Cytotoxic T cell (primary cell): ENCODE results near the genes NT5DC1, RSPH4A and NUS1.

DNA sequence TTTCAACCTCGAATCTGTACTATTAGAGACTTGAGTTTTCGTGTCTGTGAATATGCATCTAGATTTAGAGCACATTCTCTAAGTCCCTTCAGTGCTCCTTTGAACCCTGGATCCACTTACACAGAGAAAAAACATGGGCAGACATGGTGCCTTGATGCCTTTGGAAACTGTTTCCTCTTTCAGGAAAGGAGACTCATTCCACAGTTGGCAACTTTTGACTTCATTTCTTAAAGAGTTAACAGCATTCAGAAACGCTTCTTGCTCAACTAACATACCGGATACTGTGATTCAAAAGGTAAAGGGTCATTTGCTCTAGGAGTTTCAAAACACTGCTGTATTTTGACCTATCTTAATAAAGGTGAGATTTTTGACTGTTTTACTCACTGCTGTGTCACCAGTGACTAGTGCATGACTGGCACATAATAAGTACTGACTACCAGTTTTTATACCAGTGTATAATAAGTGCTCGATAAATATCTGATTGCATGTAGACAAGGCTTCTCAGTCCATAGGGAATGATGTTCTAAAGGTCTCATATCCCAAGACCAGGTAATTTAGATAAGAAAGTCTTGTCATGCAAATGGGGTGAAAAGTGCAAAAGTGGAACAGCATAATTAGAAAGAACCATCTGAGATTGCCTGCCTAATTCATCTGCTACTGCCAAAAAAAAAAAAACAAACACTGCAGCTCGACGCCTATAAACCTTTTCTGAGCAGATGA, 50.4 kb downstream of the LAMA4 start:
- PRO-cap, 2 experiments: no peak in any of the 2 experiments

GRCh38 chr6:112296297-112296496, 41.8 kb upstream of the LAMA4 start:
- PRO-cap, 2 experiments: no peak in any of the 2 experiments

- PRO-cap, 2 experiments: no peak in any of the 2 experiments
Measured at GRCh38 chr6:113221743-113222310, 635.3 kb upstream of the MARCKS start.

GRCh38 chr6:113630638-113631707, 226.2 kb upstream of the MARCKS start:
- PRO-cap, 2 experiments: peak in 2 of 2 experiments; most common plus-strand start chr6:113631401 (in 2); most common minus-strand start chr6:113631228 (in 1)

DNA sequence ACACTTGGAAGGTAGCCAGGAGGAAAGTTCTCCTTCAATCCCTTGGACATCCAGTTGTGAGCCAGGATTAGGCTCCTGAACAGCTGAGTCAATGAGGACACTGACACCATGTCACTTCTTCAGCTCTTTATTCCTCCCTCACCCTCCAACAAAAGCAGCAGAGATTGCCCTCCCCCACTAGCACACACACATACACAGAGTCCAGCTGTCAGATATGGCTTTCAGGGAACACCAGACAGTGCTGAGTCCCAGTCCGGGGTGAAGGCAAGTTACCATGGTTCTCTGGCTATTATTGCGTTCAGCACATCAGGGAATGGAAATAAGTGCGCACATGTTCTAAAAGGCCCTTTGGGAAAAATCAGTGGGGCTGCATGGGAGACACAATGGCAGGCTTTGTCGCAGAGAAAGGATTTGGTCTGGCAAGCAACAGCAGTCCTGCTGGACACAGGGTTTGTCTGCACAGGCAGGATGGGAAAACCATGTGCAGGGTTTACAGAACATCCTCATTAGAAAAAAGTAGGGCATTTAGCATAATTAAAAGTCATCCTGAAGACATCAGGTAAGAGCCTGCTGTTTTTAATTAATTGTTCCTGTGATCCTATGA, 124.6 kb upstream of the MARCKS start:
- PRO-cap, 2 experiments: no peak in any of the 2 experiments

GRCh38 chr6:113774356-113774804, 82.8 kb upstream of the MARCKS start:
- PRO-cap, 2 experiments: no peak in any of the 2 experiments

GRCh38 chr6:113860467-113860706, 3.2 kb downstream of the MARCKS start:
- PRO-cap, 2 experiments: no peak in any of the 2 experiments

GRCh38 chr6:113906657-113906995, 49.5 kb downstream of the MARCKS start:
- PRO-cap, 2 experiments: no peak in any of the 2 experiments

DNA sequence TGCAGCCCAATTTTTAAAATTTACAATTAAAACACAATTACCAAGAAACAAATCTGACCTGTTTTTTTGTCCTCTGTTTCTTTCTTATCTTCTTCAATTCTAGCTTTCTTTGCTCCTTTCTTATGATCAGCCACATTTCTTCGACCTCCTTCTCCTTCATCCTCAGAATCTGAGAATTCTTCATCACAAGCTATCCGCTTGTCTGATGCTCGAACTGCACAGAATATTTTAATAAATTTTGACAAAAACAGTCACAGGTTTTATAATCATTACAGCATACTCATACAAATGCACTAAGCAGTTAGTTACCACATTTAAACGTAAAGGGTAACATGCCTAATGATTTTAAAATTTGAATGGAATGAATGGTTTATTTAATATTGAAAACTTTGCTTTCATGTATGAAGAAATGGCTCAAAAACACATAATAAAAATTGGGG, 27.6 kb downstream of the HDAC2 start:
- PRO-cap, 2 experiments: no peak in any of the 2 experiments

GRCh38 chr6:115947976-115948495, 112.7 kb downstream of the FRK start:
- PRO-cap, 2 experiments: no peak in any of the 2 experiments

GRCh38 chr6:116100543-116101676, at the start of gene NT5DC1:
NT5DC1 (plus strand) TSS chr6:116100853.
- PRO-cap, 2 experiments: peak in 2 of 2 experiments; most common plus-strand start chr6:116100856 (in 2); most common minus-strand start chr6:116100697 (in 2)

GRCh38 chr6:116251469-116252139, 2.3 kb downstream of the TSPYL4 start:
- PRO-cap, 2 experiments: peak in 1 of 2 experiments; most common plus-strand start chr6:116251912 (in 1); most common minus-strand start chr6:116251708 (in 1)

GRCh38 chr6:116405955-116406507, 35.3 kb downstream of the DSE start:
- PRO-cap, 2 experiments: no peak in any of the 2 experiments

- PRO-cap, 2 experiments: no peak in any of the 2 experiments
Measured at GRCh38 chr6:116564891-116565283, 6.4 kb upstream of the RWDD1 start.

DNA sequence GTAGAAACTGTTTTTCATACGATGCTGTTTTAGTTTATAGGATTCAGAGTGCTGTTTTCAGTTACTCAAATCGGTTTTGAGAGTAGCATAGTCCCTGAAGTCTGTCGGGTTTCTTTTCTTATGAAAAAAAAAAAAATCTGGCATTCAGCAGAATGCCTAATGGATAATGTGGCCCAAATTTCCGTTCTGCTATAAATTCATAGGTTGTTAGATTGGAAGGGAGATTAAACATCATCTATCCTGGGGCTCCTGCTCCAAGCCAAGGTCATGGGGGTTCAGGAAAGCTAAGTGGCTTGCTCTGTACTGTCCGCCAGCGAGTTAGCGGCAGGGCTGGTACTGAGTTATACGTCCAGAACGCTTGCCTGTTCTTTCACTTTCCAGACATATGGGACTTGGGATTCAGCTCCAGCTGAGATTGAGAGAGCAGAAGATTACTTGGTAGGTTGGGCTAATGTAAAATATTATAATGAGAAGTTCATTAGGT, 779 bp downstream of the RWDD1 start:
- PRO-cap, 2 experiments: no peak in any of the 2 experiments

DNA sequence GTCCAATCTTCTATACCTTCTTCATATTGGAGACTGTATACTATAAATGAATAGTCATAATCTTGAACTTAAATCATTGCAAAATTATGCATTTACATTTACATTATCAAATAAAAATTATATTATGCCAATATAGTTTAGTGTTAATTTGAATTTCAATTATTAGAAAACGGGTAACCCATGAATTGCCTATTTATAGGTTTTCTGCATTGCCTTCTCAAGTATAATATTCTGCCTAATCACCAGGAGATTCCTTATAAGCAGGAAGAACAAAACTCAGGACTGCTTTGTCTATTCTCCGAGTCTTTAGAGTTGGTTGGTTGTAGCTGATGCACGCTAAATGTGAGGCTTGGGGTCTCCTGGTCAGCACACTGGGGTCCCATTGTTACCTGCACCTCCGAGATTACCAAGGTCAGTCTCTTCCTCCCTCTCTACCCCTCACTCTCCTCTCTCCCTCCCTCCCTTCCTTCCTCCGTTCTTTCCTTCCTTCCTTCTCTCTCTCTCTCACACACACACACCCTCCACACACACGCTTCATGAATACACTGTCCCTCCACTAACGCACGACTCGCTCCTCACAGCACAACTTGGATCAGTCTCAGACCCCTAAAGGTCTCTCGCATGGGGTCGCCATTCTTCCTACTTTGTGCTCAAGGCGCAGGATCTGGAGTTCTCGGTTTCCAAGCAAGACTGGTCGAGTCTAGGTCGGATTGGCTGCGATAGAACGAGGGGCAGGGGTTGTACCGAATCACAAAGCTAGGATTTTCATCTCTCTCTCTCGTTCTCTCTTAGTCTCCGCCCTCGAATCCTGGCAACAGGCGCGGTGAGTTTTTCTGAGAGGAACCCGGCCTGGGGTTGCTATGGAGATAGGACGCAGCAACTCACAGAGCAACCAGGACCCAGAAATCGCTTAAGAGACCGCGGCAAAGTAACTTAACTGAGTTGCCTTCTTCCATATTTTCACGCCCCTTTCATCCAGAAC, at the start of gene RSPH4A:
RSPH4A (plus strand) TSS at position 861 of the 982 bp plus-strand sequence.
- PRO-cap, 2 experiments: no peak in any of the 2 experiments

DNA sequence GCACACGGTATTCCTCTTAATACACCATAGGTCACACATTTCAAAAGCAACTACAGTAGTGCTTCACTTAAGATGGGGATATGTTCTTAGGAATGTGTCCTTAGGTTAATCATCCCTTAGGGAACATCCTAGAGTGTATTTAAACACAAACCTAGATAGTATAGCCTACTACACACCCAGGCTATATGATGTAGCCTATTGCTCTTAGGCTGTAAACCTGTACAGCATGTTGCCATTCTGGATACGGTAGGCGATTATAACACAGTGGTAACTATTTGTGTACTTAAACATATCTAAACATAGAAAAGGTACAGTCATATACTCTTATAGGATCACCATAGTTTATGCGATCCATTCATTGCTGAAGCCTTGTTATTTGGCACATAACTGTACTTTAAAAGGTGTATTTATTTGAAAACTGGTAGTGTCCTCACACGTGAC, 911 bp upstream of the GOPC start:
- PRO-cap, 2 experiments: no peak in any of the 2 experiments

DNA sequence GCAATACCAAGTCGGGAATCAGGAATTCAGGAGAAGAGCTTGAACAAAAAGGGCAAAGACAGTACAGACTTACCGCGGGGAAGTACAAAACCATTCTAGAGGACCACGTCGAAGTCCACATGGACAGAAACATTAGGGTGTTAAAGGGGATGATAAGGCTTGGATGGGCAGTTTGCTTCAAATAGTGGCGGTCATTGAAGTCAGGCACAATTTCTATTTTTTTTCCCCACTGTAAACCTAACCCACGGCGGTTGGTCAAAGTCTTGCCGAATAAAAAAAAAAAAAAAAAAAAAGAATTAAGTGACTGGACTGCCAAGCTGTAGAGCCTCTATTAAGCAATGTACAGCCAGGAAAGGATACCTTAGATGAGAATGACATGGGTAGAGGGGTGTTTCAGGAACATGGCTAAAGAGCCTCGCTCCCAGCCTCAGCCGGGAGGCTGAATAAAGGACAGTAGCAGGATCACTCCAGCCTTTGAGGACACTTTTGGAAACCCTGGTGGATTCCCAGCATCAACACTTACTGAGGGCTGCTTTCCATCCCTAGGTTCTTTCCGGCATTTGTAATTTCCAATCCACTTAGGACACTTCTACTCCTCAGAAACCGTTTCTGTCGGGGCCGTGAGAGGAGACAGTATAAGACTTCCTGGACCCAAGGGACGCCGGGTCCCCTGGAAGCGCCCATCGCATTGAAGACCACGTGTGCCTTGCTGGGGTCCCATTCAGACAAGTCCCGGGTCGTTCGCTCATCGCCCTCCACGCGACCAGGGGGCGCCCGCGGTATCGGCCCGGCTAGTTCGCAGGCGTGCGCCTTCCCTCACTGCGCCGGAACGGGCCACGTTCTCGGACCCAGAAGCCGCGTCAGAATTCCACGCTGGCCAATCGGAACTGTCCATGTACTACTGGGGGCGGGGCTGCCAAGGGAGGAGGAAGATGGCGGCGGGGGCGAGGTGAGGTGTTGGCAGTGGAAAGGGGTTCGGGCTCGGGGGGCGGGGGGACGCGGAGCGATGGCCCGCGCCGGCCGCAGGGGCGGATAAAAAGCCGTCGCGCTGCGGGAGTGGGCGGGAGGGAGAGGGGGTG, at the start of gene NUS1:
NUS1 (plus strand) TSS at position 896 of the 1,079 bp plus-strand sequence.
- PRO-cap, 2 experiments: peak in 2 of 2 experiments; most common plus-strand start position 955 of the sequence (in 2); most common minus-strand start position 672 of the sequence (in 2)

- PRO-cap, 2 experiments: peak in 1 of 2 experiments; most common plus-strand start chr6:117698811 (in 1)
Measured at GRCh38 chr6:117698344-117698870, 23.1 kb downstream of the NUS1 start.

- PRO-cap, 2 experiments: no peak in any of the 2 experiments
Measured at GRCh38 chr6:117999134-117999563, 92.1 kb downstream of the SLC35F1 start.